SJSA1 (cell line): Measurements from ENCODE around the genes CSF3 and THRA.

DNA sequence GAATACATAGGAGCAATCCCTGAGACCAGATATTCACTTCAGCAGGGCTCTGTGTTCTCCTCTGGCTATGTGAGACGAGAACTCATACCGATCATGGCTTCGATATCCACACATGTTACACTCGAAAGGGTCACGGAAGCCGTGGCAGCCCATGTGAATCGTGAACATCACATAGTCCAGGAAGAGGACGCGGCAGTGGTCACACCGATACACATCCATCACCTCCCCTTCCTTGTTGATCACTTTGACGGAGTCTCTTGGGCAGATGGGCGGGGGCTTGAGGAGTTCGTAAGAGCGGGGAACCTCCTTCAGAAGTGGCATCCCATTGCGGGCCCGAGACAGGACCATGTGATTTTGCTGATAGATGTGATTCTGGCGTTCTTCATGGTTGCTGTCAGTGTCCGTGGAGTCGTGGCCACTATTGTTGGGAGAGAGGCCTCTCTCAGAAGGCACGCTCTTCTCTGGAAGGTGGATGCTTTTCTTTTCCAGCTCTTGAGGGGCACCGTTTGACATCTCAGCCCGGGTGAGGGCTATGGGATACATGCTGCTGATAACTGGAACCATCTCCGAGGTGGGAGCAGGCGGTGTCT is 28.1 kb downstream of the GRB7 start:
- RAMPAGE, long total RNA: no peak

DNA sequence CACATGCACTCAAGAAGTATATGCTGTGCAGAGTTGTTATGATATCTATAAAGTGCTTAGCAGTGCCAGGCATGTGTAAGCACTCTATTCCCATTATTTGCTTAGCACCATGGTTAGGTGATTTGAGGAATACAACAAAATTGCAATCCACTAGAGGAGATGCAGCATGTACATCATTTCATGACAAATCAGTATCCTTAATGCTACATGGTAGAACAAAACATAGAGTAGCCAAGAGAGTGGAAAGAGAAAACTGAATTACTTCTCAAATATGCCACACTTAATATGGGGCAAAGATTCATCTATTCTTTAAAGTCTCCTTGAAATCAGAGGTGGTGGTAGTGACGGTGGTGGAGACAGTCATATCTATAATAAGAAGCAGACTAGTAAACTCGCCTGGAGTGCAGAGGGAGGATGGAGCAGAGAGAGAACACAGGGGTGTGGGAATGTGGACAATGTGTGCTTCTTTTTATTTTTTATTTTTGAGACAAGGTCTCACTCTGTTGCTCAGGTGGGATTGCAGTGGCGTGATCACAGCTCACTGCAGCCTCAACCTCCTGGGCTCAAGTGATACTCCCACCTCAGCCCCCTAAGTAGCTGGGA is 33.6 kb downstream of the GRB7 start:
- RAMPAGE, long total RNA: no peak

- RAMPAGE, long total RNA: no peak
These were observed 34.6 kb downstream of the GRB7 start for GRCh38 chr17:39772312-39772818.

GRCh38 chr17:39777634-39778375 is 40.1 kb downstream of the GRB7 start:
- RAMPAGE, long total RNA: no peak

DNA sequence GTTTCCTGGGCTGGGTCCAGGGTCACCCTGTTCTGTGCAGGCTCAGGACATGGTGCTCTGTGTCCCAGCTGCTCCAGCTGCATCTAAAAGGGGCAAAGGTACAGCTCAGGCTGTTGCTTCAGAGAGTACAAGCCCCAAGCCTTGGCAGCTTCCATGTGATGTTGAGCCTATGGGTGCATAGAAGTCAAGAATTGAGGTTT is 40.6 kb downstream of the IKZF3 start:
- RAMPAGE, long total RNA: no peak

GRCh38 chr17:39926408-39927465 is 664 bp downstream of the ORMDL3 start:
- RAMPAGE, long total RNA: no peak

GRCh38 chr17:39948477-39948838 is 14.3 kb upstream of the GSDMA start:
- RAMPAGE, long total RNA: no peak

DNA sequence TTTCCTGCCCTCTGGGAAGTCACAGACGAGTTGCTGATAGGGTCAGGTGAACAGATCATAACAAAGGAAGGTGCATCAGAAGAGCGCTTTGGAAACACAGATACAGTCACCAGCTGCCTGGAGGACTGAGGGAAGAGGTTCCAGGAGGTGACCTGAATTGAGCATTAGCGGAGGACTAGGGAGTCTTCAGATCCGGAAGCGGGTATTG is 1.1 kb downstream of the GSDMA start:
- RAMPAGE, long total RNA: no peak

DNA sequence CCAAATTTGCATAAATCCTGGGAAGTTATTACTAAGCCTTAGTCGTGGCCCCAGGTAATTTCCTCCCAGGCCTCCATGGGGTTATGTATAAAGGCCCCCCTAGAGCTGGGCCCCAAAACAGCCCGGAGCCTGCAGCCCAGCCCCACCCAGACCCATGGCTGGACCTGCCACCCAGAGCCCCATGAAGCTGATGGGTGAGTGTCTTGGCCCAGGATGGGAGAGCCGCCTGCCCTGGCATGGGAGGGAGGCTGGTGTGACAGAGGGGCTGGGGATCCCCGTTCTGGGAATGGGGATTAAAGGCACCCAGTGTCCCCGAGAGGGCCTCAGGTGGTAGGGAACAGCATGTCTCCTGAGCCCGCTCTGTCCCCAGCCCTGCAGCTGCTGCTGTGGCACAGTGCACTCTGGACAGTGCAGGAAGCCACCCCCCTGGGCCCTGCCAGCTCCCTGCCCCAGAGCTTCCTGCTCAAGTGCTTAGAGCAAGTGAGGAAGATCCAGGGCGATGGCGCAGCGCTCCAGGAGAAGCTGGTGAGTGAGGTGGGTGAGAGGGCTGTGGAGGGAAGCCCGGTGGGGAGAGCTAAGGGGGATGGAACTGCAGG is at the start of gene CSF3:
CSF3 (plus strand) TSS at position 120 of the 596 bp plus-strand sequence.
- RAMPAGE, long total RNA: no peak

GRCh38 chr17:40058121-40058387 is 3.8 kb upstream of the MED24 start:
- RAMPAGE, long total RNA: no peak

- RAMPAGE, long total RNA: no peak
These were observed at the start of gene THRA for GRCh38 chr17:40062629-40063596. TSS of gene THRA (plus strand) at chr17:40062965.

DNA sequence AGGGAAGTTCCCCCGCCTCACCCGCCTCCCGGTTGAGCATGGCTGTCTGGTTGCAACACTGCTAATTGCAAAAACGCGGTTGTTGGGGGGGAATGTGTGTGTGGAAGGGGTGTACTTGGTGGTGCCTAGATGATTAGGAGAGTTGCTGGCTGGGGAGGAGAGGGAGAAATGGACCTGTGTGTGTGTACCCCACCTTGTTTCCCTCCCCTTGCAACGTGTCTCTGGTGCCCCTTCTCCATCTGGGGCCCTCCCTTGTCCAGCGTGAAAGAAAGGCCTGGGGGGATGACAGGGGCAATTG is 781 bp downstream of the THRA start:
- RAMPAGE, long total RNA: no peak

- RAMPAGE, long total RNA: no peak
These were observed 13.5 kb downstream of the NR1D1 start for GRCh38 chr17:40086691-40087392.

DNA sequence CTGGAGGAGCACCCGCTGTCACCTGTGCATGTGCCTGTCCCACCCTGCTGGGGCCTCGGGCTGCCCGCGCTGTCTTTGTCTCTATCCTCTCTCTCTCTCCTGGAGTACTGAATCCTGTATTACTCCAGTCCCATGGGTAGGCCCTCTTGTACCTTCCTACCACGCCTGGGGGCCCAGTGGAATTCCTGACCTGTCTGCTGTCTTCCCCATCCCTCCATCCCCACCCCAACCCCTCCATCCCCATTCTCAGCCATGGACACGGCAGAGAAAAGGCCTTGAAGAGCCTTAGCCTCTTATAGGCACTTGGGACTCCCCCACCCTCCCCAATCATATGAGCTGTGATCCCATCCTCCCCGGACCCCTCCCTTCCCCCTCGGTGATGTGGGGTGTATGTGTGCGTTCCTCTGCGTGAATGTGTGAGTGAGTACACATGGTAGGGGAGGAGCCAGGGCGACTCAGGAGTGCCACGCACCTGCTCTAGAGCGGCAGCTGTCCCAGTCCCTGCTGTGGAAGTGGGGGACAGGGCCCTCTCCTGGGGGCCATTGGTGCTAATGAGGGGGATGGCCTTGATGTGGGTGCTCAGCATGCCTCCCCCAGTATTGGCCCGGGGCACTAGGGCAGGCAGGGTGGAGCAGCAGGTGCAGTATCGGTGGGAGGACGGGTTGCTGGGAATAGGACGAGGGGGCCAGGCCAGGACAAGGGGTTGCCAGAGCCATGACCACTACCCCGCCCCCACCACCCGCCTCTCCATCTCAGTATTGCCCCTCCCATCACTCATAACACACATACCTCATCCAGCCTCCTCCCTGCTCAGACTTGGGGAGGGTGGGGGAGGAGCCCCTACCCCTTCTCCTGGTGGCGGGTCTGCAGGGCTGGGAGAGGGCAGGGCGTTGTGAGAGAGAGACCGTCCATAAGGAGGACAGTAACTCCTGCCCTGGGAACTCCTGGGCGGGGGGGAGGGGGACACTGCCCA is 8.7 kb downstream of the NR1D1 start:
- RAMPAGE, long total RNA: no peak

DNA sequence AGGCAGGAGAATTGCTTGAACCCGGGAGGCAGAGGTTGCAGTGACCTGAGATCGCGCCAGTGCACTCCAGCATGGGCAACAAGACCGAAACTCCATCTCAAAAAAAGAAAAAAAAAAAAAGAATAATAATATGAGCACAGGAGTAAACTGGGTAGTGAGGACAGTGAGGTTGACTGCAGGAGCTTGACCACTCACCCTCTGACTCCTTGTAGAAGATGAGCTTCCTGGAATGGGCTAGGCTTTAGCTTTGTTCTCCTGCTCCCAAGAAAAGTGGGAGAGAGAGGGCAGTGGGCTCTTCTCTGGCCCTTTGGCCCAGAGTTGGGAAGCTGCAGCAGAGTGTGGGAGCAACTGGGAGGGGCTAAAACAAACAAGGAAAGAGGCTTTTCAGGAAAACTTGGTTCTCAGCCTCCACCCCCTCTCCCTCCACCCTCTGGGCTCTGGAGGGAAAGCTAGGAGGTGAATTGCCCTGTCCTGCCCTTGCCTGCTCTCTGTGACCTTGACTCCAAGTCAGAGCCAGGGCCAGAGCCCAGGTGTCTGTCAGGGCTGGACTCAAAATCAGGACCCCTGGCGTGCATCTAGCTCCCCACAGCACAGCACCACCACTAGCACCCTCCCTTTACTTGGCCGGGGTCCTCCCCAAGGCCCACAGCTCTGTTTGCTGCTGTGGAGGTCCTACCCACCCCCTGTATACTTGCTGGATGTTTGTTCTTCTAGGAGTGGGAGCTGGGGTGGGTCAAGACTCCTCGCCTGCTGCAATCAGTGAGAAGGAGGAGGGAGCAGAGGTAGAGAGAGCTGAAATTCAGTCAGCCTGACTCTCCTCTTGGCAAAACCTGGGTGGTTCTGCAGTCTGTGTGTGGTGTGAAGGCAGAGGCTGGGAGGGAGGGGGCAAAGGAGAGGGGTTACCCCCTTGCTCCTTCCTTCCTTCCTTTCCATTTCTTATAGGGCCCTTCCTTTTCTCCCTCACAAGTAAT is 2.7 kb upstream of the NR1D1 start:
- RAMPAGE, long total RNA: no peak

DNA sequence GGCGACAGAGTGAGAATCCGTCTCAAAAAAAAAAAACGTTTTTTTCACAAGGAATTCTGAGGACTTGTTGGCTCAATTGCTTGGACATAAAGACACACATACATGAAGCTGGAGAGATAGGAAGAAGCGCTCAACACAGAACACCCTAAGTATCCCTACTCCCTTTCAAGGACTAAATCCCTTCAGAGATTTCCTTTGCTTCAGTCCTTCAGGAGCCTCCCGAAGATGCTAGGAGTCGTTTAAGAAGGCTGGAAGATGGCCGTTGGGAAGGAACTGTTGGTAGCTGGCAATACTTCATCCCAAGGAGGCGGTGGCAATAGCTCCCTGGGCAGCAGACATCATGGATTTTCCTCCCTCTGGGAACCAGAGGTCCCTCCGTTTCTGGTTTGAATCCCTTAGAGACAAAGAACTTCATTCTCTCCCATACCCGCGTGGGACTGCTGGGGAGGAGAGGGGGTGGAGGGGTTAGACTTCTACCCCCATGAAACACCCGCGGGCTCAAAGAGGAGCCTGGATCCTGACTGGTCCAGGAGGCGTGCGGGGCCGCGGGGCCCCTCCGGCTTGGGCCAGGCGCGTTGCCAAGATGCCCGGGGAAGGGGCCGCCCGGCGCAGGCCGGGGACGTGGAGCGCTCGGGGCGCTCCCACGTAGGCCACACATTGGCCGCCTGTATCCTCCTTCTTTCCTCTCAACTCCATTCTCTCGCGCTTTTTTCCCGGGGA is 637 bp upstream of the MSL1 start:
- RAMPAGE, long total RNA: no peak

- RAMPAGE, long total RNA: no peak
These were observed 9.0 kb upstream of the RAPGEFL1 start for GRCh38 chr17:40168106-40168738.

- RAMPAGE, long total RNA: no peak
These were observed 1.1 kb upstream of the RAPGEFL1 start for GRCh38 chr17:40176014-40176802.

GRCh38 chr17:40185235-40185434 is 7.9 kb downstream of the RAPGEFL1 start:
- RAMPAGE, long total RNA: no peak

GRCh38 chr17:40224458-40225316 is 5.6 kb downstream of the WIPF2 start:
- RAMPAGE, long total RNA: no peak